ReNcell CX (cell line): ENCODE results near the genes F10 and TFDP1.

GRCh38 chr13:112812217-112812698, 122.4 kb downstream of the ATP11A start:
- PRO-cap: no peak

DNA sequence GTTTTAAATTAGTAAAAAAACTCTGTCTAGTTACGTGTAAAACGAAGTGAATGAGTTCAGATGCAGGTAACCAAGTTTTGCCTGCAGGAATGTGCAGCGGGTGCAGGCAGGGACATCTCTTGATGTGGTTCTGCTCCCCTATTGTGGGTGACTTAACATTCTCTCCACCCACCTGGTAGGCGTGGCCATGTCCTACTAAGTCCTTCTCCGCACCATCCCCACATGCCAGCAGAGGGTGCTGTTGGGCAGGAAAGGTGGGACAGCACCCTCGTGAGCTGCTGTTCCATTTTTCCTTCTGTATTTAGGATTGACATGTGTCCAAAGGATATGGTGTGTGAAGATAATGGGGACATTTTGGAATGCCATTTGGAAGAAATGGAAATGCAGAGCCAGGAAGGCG, 26.4 kb upstream of the MCF2L start:
- PRO-cap: no peak

GRCh38 chr13:112980304-112980782, 11.3 kb downstream of the MCF2L start:
- PRO-cap: no peak

DNA sequence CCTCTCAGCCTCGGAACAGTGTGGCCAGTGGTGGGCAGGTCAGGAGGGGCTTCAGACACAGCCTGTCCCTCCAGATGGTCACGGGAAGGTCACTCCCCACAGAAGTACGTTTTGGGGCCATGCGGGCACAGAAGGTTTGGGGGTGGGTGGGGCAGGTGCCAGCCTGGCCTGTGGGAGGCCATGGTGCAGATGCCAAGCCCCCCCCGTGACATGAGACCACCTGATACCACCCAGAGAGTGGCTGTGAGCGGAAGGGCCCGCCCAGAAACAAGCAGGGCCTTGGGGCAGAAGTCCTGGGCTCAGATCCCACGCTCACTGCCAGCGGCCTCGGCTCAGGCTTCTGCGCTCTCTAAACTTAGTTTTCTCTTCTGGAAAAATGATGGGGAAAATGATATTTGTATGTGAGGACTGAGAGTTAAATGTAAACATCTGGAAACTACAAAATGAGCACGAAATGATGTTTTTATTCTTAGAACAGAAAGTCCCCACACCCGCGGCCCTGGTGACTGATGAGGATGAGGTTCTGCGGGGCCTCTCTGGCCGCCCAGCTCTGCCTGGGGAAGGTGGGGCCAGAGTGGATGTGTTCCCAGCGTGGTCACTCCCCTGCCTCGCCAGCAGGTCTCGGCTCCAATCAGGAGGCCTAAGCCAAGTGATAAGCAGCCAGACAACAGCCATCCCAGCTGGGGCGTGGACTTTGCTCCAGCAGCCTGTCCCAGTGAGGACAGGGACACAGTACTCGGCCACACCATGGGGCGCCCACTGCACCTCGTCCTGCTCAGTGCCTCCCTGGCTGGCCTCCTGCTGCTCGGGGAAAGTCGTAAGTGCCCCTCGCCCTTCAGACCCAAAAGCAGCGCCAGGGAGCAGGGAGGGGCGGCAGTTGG, at the start of gene F10:
TSS of gene F10 (plus strand) at position 691 of the 881 bp plus-strand sequence.
- PRO-cap: no peak

- PRO-cap: unidirectional peak, plus-strand start at chr13:113154420
Measured at GRCh38 chr13:113154316-113154706, 4.1 kb upstream of the PROZ start.

GRCh38 chr13:113218861-113219470, 9.6 kb downstream of the CUL4A start:
- PRO-cap: no peak

DNA sequence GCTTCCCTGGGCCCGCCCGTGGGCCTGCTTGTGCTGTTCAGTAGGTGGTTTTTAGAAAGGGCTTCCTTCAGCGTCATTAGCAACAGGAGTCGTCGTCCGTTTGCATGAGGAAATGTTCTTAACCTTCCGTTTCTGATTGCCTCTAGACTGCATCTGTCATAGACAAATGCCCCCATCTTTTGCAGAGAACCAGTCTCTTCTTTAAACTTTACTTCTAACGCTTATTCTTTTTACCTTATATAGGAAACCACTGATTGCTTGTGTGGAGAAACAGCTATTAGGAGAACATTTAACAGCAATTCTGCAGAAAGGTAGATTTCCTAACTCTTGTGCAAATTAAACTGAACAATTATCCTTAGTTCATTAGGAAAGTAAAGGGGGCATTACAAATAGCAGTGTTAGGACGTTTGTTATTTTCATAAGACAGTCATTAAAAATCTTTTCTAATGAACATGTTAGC, 27.2 kb downstream of the CUL4A start:
- PRO-cap: no peak

DNA sequence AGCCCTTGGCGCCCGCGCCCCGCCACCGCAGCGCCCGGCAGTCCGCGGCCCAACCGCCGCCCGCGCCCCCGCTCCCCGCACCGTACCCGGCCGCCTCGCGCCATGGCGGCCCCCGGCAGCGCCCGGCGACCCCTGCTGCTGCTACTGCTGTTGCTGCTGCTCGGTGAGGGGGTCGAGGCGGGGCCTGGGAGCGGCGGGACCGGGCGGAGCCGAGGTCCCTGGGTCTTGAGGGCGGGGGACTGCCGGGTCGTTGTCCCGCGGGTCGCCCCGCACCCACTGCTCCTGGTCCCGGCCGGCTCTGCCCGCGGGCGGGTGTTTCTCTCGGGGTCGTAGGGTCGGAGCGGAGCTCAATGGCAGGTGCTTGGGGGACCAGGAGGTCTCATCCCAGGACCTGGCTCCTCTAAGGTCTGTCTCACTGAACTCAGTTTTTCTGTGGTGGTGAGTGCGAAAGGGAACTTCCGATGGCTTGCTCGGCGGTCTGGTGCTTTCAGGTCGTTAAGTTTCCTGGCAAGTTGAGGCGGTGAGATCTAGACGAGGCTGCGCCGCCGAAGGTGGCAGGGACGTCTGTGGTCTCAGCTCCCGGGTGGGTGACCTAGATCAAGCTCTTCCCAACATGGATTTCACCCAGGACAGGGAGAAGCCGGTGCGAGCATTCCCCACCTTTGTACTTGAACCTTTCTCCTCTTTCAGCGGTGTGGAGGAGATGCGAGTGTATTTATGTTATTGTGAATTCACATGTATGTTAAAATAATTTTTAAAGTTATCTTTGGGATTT, 481 bp downstream of the LAMP1 start:
- PRO-cap: no peak

DNA sequence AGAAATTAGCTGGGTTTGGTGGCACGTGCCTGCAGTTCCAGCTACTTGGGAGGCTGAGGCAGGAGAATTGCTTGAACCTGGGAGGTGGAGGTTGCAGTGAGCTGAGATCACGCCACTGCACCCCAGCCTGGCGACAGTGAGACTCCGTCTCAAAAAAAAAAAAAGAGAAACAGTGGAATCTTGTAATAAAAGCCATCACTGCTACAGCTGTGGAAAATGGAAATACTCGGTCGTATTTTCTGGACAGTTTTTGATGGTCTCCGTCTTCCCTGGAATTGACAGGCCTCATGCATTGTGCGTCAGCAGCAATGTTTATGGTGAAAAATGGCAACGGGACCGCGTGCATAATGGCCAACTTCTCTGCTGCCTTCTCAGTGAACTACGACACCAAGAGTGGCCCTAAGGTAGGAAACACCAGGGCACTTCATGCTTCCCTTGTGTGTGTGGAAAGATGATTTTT, 9.2 kb downstream of the LAMP1 start:
- PRO-cap: no peak

DNA sequence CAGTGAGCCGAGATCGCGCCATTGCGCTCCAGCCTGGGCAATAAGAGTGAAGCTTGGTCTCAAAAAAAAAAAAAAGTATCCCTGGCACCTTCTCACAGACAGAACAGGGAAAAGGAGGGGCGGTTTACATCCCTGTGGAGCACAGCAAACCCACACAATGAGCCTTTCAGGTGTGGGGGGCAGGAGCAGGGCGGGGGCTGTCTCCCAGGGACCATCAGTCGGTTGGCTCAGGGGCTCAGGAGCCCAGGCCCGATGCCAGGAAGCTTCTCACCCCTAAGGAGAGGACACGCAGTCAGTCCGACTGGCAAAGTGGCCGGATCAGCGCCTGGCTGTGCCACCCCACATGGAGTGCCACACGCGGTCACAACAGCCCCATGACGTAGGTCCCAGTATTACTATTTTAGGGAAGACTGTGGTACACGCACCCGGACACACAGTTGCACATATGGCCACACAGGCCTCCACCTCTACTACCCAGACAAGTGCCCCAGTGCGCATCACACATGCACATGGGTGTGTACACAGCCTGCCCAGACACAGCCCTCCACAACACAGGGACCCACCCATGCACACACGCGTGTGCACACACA, 29.2 kb upstream of the GRTP1 start:
- PRO-cap: no peak

DNA sequence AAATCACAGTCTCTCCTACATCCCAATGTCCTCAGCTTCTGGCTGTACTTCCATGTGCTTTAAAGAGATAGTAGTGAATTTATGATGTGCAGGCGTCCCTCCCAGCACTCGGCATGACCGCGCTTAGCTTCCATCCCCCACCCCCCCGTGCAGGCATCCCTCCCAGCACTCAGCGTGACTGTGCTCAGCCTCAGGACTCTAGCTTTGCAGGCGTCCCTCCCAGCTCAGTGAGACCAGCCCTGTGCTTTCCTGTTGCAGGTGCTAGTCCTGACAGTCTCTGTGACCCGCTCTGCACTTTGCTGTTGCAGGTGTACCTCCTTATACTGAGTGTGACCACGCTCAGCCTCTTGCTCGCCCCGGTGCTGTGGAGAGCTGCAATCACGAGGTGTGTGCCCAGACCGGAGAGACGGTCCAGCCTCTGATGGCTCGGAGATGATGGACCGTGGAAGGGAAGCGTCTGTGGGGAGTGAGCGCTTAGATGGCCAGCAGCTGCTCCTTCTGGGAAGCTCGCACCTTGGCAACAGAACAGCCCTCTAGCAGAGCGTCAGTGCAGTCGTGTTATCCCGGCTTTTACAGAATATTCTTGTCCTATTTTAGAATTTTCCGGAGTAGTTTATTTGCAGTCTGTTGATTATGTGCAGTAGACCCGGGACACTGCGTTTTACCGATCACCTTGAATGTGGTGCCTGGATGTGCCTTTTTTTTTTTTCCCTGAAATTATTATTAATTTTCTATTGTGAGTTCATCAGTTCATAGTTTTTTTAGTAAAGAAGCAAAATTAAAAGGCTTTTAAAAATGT, 35.2 kb upstream of the TFDP1 start:
- PRO-cap: no peak

DNA sequence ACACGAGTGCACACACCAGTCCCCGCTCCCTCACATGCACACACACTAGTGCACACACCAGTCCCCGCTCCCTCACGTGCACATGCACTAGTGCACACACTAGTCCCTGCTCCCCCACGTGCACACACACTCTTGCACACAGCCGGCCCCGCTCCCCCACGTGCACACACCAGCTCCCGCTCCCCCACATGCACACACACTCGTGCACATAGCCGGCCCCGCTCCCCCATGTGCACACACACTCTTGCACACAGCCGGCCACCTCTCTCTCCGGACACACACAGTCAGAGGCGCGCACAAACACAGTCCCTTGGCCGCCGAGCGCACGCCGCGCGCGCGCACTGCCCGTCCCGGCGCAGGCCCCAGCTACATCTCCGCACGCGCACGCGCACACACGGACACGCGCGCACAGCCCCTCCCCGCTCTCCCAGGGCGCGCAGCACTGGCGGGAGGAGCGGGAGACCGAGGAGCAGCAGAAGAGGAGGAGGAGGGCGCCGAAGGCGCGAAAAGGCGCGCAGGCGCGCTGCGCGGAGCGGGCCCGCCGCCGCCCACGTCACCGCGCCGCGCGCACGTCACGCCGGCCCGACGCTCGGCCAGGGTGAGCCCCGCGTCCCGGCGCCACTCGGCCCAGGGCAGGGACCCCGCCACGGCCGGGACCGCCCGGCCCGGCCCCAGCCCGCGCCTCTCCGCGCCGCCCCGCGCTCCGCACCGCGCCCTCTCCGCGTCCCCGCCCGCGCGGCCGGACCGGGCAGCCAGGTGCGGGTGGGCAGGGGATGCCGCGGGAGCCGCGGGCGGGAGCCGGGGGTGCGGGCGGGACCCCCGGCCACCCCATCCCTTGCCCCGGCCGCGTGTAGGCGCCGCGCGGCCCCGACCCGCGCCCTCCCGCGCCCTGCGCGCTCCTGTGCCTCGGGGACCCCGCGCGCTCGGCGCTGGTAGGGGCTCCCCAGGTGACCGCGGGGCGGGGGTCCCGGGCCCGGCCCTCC, at the start of gene TFDP1:
TSS of gene TFDP1 (plus strand) at position 621 of the 983 bp plus-strand sequence.
- PRO-cap: bidirectional peak, plus-strand start at position 627 of the sequence, minus-strand start at position 337 of the sequence

DNA sequence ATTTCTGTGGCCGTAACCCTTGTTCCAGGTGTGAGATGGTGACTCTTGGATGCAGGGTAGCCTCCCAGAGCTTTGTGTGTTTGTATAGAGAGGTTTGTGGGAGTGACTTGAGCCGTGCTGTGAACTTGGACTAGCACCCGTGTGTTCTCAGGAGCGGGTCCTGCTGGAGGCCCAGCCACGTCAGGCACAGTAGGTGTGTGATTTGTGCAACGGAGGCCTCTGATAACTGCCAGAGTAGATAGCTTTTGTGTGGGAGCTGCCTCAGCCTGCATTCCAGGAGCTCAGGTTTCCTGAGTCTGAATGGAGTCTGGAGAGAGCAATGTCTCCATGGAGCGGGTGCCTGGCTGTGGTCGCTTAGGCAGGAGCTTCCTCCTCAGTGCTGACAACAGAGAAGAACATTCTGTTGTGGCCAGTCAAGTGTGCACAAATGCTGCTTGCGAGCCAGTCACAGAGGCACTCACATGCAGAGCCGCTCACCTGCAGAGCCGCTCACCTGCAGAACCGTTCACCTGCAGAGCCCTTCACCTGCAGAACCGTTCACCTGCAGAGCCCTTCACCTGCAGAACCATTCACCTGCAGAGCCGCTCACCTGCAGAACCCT, 32.5 kb downstream of the TFDP1 start:
- PRO-cap: no peak

DNA sequence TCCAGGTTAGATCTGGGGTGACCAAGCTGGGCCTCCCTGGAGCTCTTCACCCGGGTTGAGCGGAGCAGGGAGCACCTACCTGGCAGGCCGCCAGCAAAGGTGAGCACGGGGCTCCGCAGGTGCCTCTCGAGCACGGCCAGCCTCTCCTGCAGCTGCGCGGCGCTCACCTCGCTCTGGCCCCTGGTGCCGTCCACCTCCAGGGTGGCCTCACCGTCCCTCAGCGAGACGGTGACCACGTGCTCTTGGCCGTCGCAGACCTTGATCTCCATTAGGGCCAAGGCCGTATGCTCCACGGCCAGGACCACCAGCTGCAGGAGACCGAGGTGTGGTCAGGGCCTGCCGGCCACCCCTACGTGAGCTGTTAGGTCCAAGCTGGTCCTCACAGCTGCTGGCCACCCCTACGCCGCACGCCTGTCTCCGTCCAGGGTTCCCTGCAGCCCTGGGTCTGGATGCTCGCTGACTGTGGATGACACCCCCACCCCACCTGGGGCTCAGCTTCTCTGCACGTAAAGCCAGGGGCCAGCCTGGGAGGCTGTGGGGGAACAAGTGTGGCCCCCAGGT, 41.9 kb downstream of the GAS6 start:
- PRO-cap: no peak

GRCh38 chr13:114024379-114025112, 50.7 kb upstream of the C13orf46 start:
- PRO-cap: no peak

DNA sequence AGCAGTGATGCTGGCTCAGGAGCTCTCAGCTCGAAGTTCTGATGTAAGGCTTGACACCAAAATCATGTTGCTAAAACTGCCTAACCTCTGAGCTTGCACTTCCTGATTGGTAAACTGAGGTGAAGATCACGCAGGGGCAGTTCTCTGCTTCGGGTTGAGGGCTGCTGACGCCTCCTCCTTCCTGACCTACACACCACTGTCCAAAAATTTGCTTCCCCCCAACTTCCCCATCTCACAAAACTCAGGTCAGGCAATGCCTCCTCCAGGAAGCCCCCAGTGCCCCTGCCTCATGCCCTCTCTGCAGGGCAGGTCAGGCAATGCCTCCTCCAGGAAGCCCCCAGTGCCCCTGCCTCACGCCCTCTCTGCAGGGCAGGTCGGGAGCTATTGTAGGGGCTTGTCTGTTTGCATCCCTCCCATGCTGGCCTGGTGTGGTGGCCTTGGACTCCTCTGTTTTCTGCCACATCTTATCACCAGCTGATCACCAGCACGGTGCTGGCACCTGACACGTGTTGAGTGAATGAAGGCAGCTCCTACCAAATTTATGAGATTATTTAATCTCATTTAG, 51.4 kb upstream of the C13orf46 start:
- PRO-cap: no peak

DNA sequence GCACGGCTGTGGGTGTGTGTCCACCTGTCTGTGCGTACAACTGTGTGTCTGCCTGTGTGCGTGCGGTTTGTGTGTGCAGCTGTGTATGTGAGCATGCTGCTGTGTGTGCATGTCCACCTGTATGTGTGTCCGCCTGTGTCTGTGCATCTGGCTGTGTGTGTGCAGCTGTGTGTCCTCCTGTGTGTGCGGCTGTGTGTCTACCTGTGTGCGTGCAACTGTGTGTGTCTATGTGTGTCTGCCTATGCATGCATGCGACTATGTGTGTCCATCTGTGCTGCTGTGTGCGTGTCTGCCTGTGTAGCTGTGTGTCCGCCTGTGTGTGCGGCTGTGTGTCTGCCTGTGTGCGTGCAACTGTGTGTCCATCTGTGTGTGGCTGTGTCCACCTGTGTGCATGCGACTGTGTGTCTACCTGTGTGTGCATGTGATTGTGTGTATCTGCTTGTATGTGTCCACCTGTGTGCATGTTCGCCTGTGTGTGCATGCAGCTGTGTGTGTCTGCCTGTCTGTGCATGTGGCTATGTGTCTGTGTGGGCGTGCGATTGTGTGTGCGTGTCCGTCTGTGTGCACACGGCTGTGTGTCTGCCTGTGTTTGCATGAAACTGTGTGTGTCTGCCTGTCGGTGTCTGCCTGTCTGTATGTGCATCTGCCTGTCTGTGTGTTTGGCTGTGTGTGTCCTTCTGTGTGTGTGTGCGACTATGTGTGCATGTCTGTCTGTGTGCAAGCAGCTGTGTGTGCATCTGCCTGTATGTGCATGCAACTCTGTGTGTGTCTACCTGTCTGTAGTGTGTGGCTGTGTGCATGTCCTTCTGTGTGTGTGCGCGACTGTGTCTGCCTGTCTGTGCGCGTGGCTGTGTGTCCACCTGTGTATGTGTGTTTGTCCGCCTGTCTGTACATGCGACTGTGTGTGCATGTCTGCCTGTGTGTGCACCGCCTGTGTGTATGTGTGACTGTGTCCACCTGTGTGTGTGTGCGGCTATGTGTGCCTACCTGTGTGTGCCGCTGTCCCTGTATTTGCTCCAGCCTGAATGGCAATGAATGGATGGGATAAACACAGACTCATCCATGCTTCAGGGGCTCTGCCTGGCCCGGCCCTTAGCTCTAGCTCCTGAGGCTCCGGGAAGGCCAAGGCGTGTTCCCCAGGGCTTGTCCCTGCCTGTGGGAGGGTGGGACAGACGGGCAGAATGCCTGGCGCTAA, 57.2 kb upstream of the C13orf46 start:
- PRO-cap: no peak

DNA sequence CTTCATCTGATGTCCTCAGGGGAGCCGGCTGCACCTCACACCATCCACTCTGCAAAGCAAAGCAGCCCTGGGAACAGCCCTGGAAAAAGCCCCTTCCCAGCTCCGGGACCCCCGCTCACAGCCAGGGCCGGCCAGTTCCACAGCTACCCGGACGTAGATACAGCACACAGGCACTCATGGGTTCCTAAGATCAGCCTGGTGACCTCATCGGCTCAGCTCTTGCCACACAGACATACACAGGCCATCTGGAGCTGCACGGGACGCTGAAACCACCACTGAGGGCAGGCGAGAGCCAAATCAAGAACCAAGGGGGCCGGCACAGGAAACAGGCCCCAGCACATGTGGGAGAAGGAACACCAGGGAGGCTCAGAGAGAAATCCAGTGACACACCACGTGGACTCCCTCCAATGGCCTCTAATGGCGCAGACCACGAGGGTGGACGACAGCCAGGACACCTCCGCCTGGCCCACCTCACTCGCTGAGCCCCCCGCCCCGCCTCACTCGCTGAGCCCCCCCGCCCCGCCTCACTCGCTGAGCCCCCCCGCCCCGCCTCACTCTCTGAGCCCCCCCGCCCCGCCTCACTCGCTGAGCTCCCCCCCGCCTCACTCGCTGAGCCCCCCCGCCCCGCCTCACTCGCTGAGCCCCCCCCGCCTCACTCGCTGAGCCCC, 69.6 kb upstream of the C13orf46 start:
- PRO-cap: no peak

DNA sequence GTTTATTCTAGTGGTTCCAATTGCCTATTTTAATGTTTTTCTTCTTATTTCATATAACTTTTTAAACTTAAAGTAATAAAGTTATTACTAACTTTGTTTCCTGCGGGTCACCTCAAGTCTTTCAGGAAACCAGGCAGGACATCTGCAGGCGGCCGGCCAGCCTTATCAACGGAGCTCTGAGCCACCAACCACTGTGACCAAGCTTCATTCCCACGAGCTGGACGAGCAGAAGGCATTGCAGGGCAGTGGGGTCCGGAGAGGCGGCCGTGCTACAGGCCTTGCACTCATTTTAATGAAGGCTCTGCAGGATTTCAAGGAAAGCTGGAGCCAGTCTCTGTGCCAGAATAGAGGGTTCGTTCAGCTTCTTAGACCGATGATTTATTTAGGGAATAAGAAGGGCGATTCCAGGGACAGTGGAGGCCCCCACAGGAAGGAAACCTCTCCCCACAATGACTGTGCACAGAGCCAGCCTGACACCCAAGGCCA, 75.2 kb downstream of the RASA3 start:
- PRO-cap: no peak

GRCh38 chr13:114101060-114101279, 31.5 kb downstream of the RASA3 start:
- PRO-cap: no peak